Measurements from ENCODE around the genes PTGS2, RGS18 and CFH.

DNA sequence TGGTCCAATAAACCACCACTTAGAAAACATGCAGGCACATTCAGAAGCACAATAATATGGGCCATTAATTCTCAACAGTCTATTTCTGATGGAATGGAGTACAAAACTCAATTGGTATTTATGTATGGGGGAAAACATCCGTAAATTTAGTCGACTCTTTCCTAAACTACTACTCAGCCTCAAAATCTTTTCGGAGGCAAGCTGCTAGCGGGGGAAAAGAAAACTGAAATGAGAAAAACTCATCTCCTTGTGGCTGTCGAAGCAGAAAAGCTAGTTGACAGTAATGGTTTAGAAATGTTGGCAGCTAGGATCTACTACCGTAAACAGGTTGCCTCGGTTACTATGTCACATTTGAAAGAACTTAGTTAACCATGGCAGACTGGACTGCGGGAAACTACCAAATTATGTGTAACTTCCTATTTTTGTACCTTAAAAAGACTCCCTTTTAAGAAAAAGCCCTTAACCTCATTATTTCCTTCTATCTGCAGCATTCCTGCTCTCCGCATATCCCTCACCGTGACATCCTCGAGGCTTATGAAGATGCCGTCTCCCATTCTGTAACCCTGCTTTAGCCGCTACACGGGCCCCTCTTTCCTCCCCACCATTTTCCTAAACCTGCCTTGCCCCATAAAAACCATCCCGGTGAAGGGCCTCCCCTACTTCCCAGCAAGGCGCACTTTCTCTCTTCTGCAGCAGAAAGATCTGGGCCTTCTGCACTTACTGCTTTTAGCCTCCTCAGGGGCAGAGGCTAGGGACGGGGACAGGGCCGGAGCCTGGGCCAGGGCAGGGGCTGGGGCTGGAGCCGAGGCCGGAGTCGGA, 787 bp downstream of the TRMT1L start:
- RRBS: 8% methylated on average over 4 of the region's 21 CpGs

- RRBS: no CpG with 5 or more reads among the region's 2 CpGs
These were observed 20.2 kb upstream of the IVNS1ABP start for GRCh38 chr1:185337330-185337529.

- RRBS: no CpG with 5 or more reads among the region's 5 CpGs
These were observed 213.8 kb upstream of the PRG4 start for GRCh38 chr1:186082111-186082776.

DNA sequence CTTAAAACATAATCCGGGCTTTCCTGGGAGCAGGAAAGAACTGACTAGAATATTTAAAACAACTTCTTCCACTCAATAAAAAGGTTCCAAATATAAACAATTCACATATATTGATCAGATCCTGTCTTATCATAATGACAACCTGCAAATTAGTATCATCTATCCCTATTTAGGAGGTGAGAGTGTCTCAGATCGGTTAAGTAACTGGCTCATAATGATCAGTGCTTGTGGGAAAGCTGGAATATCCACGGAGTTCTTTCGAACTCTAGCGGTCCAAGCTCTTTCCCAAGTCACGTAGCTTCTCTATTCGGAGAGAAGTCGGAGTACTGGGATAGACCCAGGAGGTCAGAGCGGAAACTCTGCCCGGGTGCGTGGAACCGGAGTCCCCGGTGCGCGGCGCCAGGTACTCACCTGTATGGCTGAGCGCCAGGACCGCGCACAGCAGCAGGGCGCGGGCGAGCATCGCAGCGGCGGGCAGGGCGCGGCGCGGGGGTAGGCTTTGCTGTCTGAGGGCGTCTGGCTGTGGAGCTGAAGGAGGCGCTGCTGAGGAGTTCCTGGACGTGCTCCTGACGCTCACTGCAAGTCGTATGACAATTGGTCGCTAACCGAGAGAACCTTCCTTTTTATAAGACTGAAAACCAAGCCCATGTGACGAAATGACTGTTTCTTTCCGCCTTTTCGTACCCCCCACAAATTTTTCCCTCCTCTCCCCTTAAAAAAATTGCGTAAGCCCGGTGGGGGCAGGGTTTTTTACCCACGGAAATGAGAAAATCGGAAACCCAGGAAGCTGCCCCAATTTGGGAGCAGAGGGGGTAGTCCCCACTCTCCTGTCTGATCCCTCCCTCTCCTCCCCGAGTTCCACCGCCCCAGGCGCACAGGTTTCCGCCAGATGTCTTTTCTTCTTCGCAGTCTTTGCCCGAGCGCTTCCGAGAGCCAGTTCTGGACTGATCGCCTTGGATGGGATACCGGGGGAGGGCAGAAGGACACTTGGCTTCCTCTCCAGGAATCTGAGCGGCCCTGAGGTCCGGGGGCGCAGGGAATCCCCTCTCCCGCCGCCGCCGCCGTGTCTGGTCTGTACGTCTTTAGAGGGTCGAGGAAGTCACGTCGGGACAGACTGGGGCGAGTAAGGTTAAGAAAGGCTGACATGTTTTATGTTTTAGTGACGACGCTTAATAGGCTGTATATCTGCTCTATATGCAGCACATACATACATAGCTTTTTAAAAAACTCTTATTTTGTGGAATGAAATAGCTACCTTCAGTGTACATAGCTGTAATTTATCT, at the start of gene PTGS2:
Gene PTGS2 (minus strand): TSS at position 596 of the 1,283 bp plus-strand sequence.
- RRBS: 4% methylated on average over 3 of the region's 68 CpGs

DNA sequence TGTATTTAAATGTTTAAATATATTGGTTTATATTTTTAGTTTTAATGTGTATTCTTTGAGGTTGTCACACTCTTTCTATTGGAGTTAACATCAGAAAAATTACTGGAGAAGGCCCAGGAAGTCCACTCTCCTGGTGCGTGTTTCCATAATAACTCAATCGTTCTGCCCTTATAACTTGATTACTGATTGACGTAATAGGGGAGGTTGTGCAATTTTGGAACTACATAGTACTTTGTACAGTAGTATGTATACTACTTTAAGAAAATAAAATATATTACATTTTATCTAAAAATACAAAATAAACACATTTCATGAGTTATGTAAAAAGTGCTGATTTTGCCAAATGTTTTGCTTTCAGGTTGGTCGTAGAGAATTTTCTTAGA, 5.7 kb downstream of the PLA2G4A start:
- RRBS: no CpG with 5 or more reads among the region's 4 CpGs

DNA sequence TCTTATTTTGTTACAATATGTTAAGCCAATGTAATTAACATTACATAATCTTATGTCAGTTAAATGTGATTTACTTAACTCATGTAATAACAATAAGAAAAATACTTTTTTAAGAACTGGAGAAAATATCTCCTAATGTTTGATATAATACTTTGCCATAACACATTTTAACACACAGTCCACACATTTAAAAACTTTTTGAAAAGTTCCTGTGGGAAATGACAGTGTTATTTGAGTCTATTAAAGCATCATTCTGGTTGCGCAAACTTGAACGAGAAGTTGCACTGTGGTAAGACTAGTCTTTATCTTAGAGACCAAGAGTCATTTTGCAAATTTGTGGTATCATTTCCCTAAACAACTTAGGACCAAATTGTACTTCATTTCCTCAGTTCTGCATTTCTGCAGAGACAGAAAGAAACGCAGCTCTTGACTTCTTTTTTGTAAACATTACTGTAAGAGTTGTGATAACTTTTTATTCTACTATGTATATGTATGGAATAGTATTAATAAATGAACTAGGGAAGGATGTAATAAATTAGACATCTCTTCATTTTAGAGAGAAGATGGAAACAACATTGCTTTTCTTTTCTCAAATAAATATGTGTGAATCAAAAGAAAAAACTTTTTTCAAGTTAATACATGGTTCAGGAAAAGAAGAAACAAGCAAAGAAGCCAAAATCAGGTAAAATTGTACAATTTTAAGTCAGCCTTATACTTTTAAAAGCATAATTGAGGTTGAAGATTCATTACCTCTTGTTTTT, at the start of gene RGS18:
Gene RGS18 (plus strand): TSS at position 388 of the 761 bp plus-strand sequence.
- RRBS: no CpG with 5 or more reads among the region's 3 CpGs

DNA sequence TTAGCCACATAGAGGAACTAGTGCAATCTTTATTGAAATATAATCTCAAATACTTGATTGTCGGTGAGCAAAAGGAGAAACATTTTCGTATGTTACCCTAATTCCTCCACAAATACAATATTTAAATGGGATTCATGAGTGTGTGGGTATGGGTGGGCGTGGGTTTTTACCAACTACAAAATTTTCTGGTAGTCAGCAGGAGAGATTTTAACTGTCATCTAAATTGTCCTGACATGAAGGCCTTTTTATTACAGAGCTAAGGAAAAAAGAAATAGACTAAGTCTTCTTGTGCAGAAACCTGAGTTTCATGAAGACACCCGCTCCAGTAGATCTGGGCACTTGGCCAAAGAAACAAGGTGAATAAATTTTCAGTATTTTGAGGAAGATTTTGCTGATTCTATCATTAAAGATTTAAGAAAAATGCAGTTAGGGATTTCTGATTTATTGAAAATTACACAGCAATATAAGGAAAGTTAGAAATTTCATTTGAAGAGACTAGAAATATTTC, 758 bp downstream of the RGS18 start:
- RRBS: no CpG with 5 or more reads among the region's 4 CpGs

- RRBS: no CpG with 5 or more reads among the region's 2 CpGs
These were observed 45.3 kb upstream of the RGS1 start for GRCh38 chr1:192530162-192530767.

- RRBS: no CpG with 5 or more reads among the region's 6 CpGs
These were observed 3.6 kb downstream of the RGS1 start for GRCh38 chr1:192579090-192579735.

- RRBS: no CpG with 5 or more reads among the region's 7 CpGs
These were observed 26.8 kb upstream of the RGS13 start for GRCh38 chr1:192609130-192609585.

DNA sequence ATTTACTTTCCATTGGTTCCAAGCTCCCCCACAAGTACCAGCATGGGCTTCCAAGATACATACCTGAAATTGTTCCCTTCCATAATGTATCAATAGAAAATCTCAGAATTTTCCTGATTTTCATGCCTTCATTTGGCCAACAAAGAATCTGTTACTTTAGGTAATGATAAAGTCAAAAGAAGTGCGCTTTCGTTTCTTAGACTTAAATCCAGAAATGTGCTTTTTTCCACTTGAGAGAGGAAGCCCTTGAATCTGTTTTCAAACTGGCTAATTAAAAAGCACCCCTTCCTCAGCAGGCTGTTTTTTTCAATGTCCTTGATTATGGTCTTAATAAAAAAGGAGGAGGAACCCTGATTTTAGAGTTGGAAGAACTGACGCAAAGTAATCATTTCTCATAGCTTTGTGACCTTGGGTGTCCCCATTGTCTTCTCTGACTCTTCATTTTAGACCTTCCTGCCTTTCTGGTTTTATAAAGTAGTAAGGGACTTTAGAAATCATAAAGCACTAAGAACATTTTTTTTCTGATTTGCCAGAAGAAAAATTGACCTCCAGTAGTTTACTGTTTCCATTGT, 3.9 kb downstream of the RGS2 start:
- RRBS: no CpG with 5 or more reads among the region's 3 CpGs

- RRBS: 2% methylated on average over 11 of the region's 39 CpGs
These were observed 619 bp downstream of the RO60 start for GRCh38 chr1:193059814-193060648.

- RRBS: 3% methylated on average over 5 of the region's 27 CpGs
These were observed 840 bp downstream of the GLRX2 start for GRCh38 chr1:193104282-193104865.

DNA sequence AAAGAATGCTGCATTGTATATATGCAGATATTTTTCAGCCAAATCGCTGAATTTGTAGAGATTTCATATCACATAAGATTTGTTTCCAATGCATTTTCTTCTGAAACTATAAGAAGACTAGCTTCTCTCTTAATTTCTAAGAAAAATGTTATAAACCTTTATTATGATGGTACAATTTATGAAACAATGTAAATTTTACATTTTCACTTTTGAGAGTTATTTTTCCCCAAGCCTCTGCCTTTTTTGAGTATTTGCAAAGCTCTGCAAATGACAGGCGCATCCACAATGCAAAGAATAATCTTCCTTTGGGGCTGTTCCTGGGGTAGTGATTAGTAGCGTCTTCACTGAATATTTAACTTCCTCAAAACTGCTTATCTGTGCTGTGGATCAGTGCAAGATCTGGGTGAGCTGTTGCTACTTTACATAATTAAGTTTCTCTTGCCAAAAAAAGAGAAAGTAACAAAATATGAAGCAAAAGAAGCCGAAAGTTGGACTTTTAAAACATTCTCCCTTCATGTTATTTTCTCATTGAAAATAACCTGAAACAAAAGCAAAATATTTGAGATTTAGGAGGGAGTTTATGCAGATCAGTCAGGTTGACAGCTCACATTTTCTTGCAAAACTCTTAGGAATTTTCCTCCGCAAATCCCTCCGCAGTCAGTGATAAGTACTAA, 276.2 kb upstream of the B3GALT2 start:
- RRBS: no CpG with 5 or more reads among the region's 6 CpGs

DNA sequence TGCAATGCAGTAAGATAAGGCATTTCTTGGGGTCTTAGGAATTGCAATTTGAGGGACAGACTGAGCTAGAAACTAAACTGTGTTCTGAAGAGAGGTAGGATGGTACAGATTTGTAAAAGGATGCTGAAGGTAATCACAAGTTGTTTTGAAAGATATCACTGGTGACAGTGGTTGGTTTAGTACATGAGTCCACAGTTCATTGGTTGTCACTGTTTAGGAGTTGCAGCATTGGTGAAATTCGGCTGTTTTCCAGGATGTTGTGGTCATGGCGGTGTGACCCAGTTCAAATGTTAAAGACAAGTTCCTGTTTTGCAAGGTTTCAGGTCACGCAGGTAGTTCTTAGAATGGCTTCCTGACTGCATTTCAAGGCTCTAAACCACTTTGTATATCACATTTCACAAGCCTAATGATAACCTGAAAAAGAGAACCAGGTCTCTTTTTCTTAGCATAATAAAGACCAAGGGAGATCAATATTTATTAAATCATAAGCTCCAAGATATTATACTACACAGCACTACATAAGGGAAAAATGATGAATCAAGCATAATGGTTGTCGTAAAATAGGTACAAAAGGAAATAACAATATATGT, 292.9 kb upstream of the B3GALT2 start:
- RRBS: no CpG with 5 or more reads among the region's 4 CpGs

DNA sequence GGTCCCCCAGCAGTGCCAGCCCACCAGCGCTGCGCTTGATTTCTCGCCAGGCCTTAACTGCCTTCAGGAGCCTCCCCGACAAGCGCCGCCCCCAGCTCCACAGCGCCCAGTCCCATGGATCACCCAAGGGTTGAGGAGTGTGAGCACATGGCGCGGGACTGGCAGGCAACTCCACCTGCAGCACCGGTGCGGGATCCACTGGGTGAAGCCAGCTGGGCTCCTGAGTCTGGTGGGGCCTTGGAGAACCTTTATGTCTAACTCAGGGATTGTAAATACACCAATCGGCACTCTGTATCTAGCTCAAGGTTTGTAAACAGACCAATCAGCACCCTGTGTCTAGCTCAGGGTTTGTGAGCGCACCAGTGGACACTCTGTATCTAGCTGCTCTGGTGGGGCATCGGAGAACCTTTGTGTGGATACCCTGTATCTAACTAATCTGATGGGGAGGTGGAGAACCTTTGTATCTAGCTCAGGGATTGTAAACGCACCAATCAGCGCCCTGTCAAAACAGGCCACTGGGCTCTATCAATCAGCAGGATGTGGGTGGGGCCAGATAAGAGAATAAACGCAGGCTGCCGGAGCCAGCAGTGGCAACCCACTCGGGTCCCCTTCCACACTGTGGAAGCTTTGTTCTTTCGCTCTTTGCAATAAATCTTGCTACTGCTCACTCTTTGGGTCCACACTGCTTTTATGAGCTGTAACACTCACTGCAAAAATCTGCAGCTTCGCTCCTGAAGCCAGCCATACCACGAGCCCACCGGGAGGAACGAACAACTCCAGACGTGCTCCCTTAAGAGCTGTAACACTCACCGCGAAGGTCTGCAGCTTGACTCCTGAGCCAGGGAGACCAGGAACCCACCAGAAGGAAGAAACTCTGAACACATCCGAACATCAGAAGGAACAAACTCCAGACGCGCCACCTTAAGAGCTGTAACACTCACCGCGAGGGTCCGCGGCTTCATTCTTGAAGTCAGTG, 1673.1 kb upstream of the B3GALT2 start:
- RRBS: no CpG with 5 or more reads among the region's 34 CpGs

GRCh38 chr1:196650029-196650455, 1.8 kb upstream of the CFH start:
- RRBS: no CpG with 5 or more reads among the region's 12 CpGs

- RRBS: no CpG with 5 or more reads among the region's 5 CpGs
These were observed at the start of gene CFH for GRCh38 chr1:196651683-196652275. TSS of gene CFH (plus strand) at chr1:196652043.

GRCh38 chr1:196656348-196657252, 4.8 kb downstream of the CFH start:
- RRBS: no CpG with 5 or more reads among the region's 8 CpGs

All from GM06990 (cell line).